Paraaortic lymph node (tissue), 1 donor: Measurements from ENCODE around the genes KRBOX5, MYLK3 and GPT2.

GRCh38 chr16:31507281-31507664, 918 bp downstream of the RUSF1 start:
- PRO-cap: no peak

DNA sequence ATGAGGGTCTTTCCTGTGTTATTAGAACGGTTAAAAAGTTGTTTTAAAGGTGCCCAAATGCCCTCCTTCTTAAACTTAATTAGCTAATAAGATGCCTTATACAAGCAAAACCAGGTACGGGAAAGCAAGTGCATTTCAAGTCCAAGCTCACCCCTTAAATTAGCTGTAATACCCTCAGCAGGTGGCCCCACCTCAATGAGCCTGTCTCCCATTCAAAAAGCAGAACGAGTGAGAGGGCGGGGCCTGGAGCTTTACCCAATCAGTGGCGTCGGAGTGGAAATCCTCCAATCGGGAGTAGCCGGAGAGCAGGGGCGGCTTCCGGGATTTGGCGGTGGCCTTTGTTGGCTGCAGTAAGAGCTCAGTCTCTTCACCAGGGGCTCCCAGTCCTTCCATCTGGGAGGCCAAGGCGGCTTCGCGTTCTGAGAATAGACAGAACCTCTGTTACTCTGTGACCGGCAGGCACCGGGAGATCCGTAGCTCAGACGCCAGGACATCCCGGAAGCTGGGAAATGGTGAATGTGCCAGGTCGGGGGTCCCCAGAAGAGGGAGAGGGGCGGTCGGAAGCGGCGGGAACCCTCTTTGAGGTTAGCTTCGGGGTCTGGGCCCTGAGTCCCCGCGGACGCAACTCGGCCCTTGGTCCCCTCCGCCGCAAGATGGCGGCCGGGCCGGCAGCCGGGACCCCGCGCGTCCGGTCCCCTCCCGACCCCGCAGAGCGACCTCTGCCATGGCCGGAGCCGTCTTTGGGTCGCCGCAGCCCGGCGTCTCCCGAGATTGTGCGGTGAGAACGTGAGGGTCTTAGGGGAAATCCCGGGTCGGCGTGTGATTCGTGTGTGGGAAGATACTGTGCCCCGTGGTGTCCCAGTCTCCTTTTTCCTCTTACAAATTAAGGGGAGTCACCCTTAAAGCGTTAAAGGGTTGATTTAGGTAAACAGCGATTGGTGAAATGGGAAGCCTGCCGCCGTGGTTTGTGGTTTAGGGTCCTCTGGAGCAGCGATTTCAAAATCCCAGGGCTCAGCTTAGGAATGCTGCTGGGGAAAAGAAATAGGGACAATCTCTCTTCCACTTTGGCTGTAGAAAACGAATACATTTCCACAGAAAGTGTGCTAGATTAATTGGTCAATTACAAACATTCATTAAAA, at the start of gene KRBOX5:
TSS of gene KRBOX5 (plus strand) at position 321 of the 1,139 bp plus-strand sequence.
- PRO-cap: bidirectional peak, plus-strand start at position 383 of the sequence, minus-strand start at position 194 of the sequence; bidirectional peak, plus-strand start at position 931 of the sequence, minus-strand start at position 872 of the sequence

GRCh38 chr16:31873393-31873687, 267 bp upstream of the ZNF267 start:
- PRO-cap: bidirectional peak, plus-strand start at chr16:31873780, minus-strand start at chr16:31873655

DNA sequence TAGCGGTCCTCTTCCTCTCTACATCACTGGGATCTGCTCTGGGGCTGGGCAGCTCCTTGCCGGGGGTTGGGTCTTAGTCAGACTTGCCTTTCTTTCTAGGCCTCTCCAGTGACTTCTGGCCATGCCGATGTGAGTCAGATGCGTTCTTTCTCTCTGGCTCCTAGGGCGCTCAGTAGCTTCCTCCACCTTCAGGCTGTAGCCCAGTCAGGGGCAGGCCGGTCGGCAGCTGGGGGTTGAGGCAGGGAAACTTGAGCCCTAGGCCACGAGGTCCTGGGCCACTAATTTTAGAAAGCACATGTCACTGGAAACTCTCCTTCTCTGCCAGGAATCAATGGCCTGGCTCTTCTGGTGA, 192.3 kb upstream of the TP53TG3 start:
- PRO-cap: no peak

- PRO-cap: no peak
Measured at GRCh38 chr16:35207716-35208188, 1748.3 kb downstream of the TP53TG3F start.

GRCh38 chr16:46747845-46748714, at the start of gene MYLK3:
Gene MYLK3, minus strand, starts transcription at chr16:46748344.
- PRO-cap: no peak

DNA sequence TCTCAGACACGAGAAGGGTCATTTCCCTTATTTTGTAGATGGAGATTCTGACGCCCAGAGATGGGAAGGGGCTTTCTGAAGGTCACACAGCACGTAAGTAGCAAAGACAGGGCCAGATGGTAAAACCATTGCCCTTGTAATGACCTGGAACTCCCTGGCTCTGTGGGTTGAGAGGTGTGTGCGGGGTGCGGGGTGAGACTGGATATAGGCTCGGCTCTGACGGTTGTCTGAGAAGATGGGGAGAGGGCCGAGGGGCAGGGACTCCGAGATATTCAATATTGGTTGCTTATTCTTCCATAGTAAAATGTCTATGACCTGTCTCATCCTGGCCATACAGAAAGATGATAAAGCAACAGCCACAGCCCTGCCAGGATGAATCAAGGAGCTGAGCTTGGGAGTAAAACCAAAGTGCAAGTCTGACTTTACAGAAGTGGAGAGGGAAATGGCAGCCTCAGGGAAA, 10.5 kb upstream of the MYLK3 start:
- PRO-cap: no peak

- PRO-cap: no peak
Measured at GRCh38 chr16:46843862-46844392, 12.9 kb upstream of the C16orf87 start.

DNA sequence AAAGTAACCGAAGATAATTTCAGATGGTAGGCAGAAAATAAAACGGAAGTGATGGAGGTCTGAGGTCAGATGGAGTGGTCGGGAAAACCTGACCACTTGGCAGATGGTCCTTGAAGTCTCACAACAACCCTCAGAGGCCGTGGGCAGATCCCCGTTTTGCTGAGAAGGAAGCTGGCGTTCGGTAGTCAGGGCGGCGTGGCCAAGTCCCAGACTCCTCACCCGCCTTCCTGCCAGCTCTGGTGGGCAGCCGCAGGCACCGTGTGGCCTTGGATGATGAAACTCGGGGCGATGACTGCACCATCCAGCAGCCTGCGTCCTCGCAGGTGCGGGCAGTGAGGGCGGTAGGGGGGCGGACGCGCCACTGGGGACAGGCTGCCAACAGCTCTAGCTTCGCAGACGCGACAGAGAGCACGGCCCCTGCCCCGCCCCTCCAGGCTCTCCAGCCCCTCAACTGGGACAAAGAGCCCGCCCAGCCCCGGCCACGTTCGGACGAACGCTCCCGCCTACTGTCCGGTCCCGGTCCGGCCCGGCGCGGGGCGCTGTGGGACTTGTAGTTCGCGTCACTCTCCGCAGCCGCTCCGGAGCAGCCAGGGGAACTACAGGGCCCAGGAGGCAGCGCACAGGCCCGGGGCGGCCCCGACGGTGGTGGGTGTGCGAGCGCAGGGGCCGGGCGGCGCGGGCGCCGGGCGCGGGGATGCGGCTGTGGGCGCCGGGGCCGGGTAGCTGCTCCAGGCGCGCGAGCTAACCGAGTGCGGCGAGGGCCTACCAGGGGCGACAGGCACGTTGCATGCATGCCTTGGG, at the start of gene GPT2:
TSS of gene GPT2 (plus strand) at position 673 of the 801 bp plus-strand sequence.
- PRO-cap: bidirectional peak, plus-strand start at position 662 of the sequence, minus-strand start at position 453 of the sequence

- PRO-cap: no peak
Measured at GRCh38 chr16:46918460-46919529, 34.6 kb downstream of the GPT2 start.

DNA sequence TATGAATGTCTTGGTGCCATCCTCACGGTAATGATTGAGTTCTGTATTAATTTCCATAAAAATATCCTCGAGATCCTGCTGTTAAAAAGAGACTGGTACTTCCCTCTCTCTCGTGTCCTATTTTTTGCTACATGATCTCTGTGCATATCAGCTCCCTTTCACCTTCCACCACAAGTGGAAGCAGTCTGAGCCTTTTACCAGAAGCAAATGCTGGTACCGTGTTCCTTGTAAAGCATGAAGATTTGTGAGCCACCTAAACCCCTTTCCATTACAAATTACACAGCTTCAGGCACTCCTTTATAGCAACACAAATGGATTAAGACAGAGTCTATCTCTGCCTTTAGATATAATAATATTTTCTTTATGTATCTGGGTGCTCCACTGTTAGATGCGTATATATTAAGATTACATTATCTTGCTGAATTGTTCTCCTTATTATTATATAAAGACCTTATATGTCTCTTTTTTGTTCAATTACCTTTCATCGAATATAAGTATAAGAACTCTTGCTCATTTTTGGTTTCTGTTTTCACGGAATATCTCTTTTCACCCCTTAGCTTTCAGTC, 40.2 kb downstream of the ITFG1 start:
- PRO-cap: no peak

DNA sequence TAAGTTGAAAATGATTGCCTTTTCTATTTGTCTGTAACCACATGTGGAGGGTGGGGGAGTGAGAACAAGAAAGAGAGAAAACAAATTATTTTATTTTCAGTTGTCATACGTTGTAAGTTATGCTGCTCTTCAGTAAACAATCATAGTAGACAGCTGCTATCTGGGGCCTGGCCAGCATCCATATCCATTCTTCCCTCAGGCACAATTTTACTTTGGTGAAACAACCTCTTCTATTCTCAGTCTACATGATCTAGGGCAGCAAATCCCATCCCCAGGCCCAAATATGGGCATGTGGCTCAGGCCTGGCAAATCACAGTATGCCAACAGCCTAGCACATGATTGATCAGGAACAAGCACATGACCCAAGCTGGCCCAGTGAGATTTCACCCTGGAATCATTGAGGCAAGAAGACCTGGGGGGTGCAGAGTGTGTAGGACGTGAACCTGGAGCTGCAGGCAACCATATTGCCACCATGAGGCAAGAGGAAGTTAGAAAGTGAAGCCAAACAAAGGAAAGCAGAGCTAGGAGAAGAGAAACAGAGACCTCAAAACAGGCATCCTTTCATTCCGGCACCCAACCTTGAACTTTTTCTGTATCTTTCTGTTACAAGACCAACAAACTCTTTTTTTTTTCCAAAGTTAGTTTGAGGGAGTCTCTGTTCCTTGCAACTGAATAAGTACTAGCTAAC, 10.2 kb upstream of the ABCC12 start:
- PRO-cap: no peak

DNA sequence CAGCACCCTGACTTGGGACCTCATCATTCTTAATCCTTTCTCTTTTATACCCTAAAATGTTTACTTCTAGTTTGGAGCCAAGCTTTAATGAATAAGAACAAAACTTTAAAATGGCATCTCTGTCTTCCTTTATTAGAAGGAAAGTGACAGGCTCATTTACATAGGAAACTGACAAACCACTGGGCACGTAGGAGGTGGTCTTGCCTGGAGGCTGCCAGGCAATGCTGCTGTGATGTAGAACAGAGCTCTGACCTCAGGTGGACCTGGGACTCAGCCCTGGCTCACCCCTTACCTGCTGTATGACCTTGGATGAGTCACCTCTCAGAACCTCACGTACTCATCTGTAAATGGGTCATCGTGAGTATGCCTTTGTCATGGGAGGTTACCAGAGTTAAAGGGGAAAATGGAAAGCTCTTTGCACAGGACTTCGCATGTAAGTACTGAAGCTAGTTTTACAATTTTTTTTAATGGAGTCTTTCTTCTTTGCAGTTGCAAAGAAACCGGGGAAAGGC, 37.6 kb upstream of the LONP2 start:
- PRO-cap: no peak

DNA sequence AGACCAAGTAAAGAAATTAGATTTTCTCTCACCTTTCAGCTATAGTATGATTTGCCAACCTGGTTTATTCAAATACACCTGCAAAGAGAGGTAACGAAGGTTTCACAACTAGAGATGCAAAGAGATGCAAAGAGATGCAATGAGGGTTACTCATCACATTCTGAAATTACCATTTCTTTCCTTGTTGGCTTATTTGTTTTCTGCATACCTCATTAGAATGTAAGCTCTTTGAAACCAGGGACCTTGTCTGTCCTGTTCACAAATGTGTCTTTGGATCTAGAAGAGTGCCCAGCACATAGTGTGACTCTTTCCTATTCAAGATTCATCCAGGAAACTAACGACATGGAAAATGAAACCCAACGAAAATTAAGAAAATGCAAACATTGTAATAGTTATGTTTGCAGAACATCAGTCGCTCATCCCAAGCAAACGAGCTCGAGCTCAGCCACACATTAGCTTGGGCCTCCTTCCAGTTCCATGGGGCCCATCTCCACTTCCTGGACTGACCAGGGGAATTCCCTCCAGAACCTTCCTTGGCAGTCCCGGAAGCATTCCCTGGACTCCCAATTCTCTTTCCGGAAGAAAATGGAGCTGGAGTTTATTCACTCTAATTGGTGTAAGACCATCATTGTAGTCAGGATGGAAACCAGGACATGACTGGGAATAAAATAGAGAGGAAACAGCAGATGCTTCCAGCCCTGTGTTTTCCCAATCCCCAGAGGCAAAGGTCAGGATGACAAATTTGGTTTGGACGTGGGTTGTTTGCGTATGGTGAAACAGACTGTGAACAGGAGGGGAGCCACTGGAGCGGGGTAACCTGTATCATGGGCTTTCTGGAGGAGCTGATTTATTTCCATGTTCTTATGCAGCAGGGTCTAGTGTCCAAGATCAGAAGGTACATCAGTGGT, 8.7 kb upstream of the LONP2 start:
- PRO-cap: no peak

- PRO-cap: no peak
Measured at GRCh38 chr16:48272824-48273394, 25.6 kb upstream of the ABCC11 start.

- PRO-cap: no peak
Measured at GRCh38 chr16:48283756-48284543, 36.6 kb upstream of the ABCC11 start.

DNA sequence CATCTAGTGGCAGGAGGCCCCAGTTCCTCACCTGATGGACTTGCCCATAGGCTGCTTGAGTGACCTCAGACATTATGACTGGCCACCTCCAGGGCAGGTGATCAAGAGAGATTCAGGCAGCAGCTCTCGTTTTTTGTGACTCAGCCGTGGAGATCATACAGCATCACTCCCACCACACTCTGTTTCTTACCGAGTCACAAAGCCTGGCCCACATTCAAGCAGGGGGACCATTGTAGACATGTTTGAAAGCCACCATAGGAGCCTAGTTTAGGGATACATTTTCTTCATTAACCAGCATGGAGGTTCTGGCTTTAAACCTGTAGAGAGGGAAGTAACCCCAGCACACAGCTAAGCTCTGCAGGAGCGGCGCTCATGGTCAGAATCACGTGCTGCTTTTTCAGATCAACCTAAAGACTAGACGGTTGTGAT, 34.4 kb downstream of the SIAH1 start:
- PRO-cap: no peak

DNA sequence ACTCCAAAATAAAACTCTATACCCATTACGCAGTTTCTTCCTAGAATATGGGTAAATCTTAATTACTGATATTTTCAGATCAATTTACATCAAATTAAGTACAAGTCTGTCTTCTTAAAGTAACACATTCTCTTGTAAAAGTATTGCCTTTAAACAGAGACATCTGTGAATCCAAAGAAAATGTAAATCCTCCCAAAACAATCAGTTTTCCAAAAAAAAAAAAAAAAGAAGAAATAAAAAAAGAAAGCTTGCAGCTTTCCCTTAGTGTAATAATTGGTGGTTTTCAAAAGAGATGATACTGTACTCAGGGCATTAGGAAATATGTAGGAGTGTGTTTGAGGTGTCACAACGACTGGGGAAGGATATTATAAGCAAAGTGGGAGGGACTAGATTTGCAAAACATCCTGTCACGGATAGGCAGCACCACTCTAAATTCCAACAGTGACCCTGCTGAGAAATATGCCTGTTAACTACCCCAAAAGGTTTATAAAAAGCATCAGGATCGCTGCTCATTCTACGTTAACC, 51.8 kb downstream of the N4BP1 start:
- PRO-cap: no peak

- PRO-cap: no peak
Measured at GRCh38 chr16:49010074-49010718, 271.4 kb downstream of the CBLN1 start.

- PRO-cap: unidirectional peak, plus-strand start at chr16:49279297
Measured at GRCh38 chr16:49278810-49279617, 2.6 kb downstream of the CBLN1 start.